Mesenchymal stem cell of the bone marrow (primary cell): ENCODE data around the genes KCNC4, CD53, CEPT1, RAP1A and DDX20.

DNA sequence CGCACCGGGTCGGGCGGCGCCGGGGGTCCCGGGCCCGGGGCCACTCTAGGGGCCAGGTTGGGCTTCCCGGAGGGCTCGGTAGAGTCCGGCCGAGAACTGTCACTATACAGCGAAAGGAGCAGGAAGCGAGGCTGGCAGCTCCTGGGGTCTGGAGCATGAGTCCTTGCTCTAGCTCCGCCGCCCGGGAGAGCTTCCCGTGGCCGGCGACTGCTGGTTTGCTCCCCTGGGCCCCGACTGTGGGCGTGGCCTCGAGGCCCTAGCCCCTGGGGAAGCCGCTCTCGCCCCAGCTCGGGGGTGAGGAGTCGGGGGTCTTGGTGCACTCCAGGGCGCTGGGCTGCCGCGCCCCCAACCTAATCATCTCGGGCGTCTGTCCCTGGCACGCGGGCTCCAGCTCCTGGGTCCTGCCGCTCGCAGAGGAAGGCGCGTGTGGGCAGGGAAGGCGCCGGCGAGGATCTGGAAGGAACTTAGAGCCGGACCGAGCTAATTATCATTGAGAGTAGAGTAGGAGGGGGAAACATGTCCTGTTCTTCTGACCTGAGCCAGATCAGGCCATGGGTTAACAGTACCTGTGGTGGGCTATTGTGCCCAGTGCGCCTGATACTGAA lies 521 bp downstream of the STRIP1 start:
- CAGE, long polyA plus RNA: no peak

DNA sequence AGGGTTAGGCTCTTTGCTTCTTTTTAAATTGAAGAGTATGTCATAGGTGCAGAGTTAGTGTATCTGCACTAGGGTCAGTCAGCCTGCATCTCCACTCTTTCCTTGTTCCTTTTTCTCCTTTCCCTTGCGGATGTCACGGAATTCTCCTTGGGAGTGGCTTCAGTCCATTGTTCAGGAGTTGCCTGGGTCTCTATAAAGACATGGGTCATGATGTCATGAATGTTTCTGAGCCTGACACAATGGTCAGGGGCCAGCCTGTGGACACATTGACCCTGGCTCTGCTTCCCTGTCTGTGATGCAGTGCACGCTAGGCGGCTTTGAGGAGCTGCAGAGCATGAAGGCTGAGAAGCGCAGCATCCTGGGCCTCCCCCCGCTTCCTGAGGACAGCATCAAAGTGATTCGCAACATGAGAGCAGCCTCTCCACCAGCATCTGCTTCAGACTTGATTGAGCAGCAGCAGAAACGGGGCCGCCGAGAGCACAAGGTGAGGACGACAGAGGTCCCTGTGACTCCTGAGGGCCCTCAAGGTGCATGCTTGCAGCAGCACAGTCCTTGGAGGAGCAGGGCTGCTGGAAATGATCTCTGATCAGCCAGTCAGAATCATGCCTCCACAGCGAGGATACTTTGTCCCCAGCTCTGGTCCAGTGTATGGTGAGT lies 8.5 kb downstream of the STRIP1 start:
- CAGE, long polyA plus RNA: no peak

GRCh38 chr1:110084299-110085267 lies 14.1 kb upstream of the ALX3 start:
- CAGE, long polyA plus RNA: no peak

- CAGE, long polyA plus RNA: no peak
Measured at GRCh38 chr1:110209811-110210665, at the start of gene KCNC4. Gene KCNC4 (plus strand): TSS chr1:110210314.

DNA sequence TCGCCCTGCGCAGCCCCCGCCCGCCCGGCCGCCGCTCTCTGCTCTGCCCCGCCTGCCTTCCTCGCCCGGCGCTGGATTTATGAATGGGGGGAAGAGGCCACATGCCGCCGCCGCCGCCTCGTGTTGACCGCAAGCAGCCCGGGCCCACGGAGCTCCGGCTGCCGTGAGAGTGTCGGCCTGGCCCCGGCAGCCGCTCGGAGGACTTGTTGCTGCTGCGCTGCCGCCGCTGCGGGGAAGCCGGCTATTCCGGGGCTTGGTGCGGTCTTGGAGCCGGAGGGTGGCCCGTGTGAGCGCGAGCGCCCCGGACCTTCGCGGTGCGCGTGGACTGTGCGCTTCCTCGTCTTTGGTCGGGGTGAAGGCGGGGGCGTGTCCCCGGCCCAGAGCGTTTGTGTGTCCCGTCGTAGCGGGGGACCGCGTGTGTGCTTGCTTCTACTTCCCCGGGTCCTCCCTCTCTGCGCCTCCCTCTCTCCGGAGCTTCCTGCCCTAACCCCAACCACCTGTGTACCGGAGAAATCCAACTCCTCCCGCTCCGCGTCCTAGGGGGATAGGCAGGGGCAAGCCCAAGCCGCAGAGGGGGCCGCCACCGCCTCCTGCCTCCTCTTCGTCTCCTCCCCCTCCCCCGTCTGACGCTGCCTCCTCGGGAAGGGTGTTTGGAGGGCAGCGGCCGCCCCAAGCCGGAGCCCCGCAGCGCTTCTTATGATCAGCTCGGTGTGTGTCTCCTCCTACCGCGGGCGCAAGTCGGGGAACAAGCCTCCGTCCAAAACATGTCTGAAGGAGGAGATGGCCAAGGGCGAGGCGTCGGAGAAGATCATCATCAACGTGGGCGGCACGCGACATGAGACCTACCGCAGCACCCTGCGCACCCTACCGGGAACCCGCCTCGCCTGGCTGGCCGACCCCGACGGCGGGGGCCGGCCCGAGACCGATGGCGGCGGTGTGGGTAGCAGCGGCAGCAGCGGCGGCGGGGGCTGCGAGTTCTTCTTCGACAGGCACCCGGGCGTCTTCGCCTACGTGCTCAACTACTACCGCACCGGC lies 1.0 kb downstream of the KCNC4 start:
- CAGE, long polyA plus RNA: no peak

DNA sequence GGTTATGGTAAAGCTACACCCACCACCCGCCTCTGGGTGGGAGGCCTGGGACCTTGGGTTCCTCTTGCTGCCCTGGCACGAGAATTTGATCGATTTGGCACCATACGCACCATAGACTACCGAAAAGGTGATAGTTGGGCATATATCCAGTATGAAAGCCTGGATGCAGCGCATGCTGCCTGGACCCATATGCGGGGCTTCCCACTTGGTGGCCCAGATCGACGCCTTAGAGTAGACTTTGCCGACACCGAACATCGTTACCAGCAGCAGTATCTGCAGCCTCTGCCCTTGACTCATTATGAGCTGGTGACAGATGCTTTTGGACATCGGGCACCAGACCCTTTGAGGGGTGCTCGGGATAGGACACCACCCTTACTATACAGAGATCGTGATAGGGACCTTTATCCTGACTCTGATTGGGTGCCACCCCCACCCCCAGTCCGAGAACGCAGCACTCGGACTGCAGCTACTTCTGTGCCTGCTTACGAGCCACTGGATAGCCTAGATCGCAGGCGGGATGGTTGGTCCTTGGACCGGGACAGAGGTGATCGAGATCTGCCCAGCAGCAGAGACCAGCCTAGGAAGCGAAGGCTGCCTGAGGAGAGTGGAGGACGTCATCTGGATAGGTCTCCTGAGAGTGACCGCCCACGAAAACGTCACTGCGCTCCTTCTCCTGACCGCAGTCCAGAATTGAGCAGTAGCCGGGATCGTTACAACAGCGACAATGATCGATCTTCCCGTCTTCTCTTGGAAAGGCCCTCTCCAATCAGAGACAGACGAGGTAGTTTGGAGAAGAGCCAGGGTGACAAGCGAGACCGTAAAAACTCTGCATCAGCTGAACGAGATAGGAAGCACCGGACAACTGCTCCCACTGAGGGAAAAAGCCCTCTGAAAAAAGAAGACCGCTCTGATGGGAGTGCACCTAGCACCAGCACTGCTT lies 1.8 kb downstream of the RBM15 start:
- CAGE, long polyA plus RNA: no peak

- CAGE, long polyA plus RNA: no peak
Measured at GRCh38 chr1:110384254-110384890, 6.5 kb downstream of the SLC16A4 start.

GRCh38 chr1:110389858-110390583 lies 805 bp downstream of the SLC16A4 start:
- CAGE, long polyA plus RNA: no peak

GRCh38 chr1:110647206-110647849 lies 27.4 kb downstream of the KCNA3 start:
- CAGE, long polyA plus RNA: no peak

DNA sequence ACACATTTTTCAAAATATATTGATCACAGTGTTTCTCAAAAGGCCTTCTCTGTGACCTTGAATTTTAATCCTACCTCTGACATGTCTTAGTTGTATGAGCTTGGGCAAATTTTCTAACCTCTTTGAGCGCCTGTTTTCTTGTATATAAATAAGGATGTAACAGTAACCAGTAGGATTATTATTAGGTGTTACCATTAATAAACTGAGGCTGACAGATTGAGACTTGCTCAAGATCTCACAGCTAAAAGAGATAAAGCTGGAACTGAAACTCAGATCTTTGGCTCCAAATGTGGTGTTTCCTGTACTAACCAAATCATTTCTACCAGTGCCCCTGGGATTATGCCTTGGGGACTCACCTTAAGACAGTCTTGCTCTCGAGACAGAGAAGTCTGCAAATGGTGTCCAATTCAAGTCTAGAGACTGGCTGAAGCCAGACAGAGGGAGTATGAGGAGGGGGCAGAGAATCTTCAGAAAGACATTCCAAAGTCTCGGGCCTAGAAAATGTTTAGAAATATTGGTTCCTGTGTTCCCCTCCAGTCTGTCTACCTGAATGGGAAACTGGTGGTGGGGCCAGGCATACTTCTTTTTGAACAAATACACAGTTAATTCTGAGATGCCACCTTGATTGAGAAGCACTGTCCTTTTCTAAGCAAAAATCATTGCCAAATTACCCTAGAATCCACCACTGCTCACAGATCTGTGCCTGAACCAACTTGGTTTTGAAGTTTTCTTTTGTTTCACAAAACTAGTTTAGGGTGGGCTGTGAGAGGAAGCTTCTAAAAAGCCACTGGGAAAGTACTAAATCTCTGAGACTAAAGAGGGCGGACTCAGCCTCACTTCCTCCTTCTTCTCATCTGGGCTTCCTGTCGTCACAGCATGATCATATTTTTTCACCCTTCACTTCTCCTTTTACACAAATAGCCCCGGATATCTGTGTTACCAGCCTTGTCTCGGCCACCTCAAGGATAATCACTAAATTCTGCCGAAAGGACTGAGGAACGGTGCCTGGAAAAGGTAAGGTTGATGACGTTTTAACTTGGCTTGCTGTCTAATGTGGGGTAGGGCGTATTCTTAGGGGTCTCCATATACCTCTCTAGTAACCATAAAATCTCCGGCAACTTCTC lies at the start of gene CD53:
TSS of gene CD53 (plus strand) at position 914 of the 1,124 bp plus-strand sequence.
- CAGE, long polyA plus RNA: no peak

DNA sequence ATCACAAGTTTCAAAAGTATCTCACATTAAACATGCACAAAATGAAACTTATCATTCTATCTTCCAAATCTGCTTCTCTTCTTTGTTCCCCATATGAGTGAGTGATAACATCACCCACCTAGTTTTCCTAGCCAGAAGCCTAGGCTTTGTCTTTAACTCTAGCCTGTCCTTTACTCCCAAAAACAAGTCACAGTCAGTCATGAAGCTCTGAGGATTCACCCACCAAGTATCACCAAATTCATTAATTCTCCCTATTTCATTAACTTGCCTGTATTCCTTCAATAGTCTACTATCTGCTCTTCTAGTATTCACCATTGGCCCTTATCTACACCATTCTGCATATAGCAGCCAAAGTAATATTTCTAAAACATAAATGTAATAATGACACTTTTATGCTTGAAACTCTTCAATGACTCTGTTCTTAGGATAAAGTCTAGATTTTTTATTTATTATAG lies 28.9 kb downstream of the CD53 start:
- CAGE, long polyA plus RNA: no peak

DNA sequence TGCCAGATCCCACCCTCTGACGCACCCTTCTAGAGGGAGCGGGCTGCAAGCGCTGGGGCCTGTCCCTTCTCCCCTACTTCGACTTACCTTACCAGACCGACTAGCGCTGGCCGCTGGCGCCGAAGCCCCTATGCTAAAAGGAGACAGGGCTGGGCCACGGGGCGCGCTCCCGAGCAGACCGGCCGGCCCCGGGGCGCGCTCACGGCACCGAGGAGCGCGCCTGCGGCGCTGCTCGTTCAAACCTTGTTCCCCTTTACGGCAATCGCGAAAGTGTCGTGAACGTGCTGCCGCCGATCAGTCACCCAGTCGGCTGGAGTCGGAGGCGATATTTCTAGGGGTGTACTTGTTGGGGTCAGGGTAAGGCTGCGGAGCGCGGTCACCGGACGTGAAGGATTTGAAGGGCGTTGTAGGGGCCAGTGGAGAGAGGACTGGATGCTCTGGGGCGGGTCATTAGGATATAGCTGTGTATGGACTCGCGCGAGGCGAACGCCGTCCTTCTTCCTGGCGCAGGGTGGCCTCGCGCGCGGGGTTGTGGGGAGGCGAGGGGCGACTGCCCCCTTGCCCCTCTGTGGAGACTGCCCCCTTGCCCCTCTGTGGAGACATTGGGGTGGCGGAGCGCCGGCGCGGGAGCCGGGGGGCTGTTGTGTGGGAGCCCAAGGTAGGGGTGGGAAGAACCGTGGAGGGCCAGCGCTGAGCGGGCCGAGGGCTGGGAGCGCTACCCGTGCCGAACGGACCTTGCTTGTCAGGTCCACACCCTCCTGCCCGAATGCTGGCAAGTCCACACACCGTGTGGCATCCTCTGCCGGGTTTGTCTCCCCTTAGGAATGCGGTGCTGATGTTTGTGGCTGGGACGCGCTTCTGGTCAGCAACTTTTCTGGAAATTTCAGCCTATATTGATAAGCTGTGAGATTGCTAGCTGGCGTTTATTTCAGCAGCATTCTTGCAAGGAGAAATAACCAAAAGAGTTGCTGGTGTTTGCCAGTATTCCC lies at the start of gene CEPT1:
TSS of gene CEPT1 (plus strand) at position 273 of the 989 bp plus-strand sequence.
- CAGE, long polyA plus RNA: no peak

GRCh38 chr1:111196012-111196849 lies 4.2 kb downstream of the DENND2D start:
- CAGE, long polyA plus RNA: no peak

GRCh38 chr1:111228281-111228899 lies 877 bp downstream of the CHI3L2 start:
- CAGE, long polyA plus RNA: no peak

DNA sequence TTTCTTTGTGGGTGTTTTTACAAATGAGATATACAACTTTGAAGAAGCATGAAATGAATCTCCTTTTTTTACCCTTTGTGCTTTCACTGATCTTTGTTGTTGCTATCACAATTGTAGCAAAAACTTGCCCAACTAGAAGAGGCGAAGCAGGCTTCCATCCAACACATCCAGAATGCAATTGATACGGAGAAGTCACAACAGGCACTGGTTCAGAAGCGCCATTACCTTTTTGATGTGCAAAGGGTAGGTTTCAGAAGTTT lies 7.2 kb downstream of the ATP5PB start:
- CAGE, long polyA plus RNA: no peak

GRCh38 chr1:111619579-111620670 lies at the start of gene RAP1A:
Gene RAP1A (plus strand): TSS chr1:111619789.
- CAGE, long polyA plus RNA: no peak

- CAGE, long polyA plus RNA: no peak
Measured at GRCh38 chr1:111755309-111756393, at the start of gene DDX20. Gene DDX20 (plus strand): TSS chr1:111755901.

- CAGE, long polyA plus RNA: no peak
Measured at GRCh38 chr1:111758453-111758793, 2.7 kb downstream of the DDX20 start.

- CAGE, long polyA plus RNA: no peak
Measured at GRCh38 chr1:112448852-112449288, 52.9 kb downstream of the CTTNBP2NL start.

GRCh38 chr1:112464336-112465067 lies 44.3 kb upstream of the WNT2B start:
- CAGE, long polyA plus RNA: no peak